A673 (cell line): ENCODE data around the gene RAB43.

DNA sequence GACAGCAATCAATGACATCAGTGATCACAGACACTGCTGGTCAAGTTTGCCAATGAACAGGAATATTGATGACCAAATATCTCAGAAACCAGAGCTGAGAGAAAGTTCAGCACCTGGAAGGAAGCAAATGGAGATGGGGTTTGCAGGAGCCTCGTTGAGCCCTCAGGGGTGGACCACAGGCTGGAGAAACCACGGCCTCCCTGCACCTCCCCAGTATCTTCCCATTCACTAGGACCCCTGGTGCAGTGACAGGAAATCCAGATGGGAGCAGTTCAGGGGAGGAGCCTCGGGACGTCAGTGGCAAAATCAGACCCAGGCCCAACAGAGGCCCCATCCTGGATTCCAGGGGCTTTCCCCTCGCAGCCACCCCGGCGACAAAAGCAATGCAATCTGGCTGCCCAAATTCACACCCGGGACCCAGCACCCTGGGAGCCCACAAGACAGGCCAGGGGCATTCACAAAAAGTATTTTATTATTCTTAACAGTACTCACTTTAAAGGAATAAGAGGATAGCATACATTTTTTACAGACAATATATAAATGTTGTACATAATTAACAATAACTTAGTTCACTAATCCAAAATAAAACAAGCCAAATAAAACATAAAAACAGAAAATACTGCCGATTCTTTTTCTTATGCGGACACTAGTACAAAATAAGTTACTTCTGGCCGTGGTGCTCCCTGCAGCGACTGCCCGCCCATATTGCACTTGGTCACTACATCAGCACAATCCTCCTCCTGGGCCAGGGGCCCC, 12.5 kb upstream of the DNAJB8 start:
- PRO-cap, result no peak

- PRO-cap, result no peak
Measured at GRCh38 chr3:128480791-128481376, 12.1 kb downstream of the GATA2 start.

DNA sequence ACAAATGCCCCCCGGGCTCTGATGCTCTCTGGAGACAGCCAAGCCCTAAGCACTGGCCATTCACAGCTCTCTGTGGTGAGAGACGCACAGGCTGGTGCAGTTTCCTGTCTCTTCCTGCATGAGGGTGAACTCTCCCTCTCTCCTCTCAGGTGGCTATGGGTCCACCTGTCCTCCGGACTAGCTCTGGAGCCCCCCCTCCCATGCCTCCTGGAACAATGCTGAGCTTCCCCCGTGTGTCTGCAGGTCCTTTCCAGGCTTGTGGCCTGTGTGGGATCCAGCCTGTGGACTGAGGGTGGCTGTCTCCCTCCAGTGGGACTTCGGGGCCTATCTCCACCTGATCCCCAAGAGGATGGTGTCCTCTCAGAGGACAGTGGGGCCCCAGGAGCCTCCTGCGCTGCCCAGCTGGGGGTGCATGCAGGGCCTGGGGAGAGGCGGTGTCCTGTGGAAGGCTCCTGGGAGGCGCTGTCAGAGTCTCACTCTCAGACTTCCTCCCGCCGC, 30.3 kb upstream of the GATA2 start:
- PRO-cap, result no peak

GRCh38 chr3:128537070-128537402, 44.0 kb upstream of the GATA2 start:
- PRO-cap, result no peak

- PRO-cap, result no peak
Measured at GRCh38 chr3:128554125-128554568, 61.1 kb upstream of the GATA2 start.

DNA sequence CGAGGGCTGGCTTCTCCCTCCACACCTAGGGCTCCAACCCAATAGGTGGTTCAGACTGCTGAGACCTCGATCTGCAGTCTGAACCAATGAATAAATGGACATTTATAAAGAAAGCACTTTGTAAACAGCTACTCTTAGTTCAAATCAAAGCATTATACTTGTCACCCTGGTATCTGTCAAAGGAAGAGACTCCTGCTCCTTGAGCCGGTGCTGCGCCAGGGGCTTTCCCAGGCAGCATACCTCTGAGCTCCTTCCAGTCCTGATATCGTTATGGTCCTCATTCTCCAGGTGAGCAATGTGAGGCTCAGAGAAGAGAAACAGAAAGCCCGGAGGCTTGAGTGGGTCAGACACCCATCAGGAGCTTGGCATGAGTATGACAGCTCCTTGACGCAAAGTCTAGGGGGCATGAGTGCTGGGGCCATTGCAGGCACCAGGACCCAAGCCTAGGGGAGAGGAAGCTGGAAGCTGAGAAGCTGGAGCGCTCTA, 36.9 kb downstream of the RPN1 start:
- PRO-cap, result no peak

GRCh38 chr3:128618455-128618850, 32.2 kb downstream of the RPN1 start:
- PRO-cap, result no peak

- PRO-cap, result no peak
Measured at GRCh38 chr3:128649241-128649870, 1.3 kb downstream of the RPN1 start.

DNA sequence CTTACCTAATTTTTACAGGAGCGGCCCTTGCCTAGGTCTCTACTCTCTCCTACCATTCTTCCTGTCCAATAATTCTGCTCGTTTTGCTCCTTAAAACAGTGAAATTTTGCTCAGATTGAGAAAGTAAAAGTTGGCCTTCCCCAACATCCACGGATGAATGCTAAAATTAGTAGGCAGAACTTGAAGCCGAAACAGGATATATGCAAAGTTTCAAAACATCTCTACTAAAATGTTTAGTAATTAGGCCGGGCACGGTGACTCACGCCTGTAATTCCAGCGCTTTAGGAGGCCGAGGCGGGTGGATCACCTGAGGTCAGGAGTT, 711 bp upstream of the RPN1 start:
- PRO-cap, result no peak

GRCh38 chr3:128770308-128770874, 44.4 kb downstream of the RAB7A start:
- PRO-cap, result no peak

GRCh38 chr3:128804830-128805297, 74.6 kb upstream of the ACAD9 start:
- PRO-cap, result no peak

DNA sequence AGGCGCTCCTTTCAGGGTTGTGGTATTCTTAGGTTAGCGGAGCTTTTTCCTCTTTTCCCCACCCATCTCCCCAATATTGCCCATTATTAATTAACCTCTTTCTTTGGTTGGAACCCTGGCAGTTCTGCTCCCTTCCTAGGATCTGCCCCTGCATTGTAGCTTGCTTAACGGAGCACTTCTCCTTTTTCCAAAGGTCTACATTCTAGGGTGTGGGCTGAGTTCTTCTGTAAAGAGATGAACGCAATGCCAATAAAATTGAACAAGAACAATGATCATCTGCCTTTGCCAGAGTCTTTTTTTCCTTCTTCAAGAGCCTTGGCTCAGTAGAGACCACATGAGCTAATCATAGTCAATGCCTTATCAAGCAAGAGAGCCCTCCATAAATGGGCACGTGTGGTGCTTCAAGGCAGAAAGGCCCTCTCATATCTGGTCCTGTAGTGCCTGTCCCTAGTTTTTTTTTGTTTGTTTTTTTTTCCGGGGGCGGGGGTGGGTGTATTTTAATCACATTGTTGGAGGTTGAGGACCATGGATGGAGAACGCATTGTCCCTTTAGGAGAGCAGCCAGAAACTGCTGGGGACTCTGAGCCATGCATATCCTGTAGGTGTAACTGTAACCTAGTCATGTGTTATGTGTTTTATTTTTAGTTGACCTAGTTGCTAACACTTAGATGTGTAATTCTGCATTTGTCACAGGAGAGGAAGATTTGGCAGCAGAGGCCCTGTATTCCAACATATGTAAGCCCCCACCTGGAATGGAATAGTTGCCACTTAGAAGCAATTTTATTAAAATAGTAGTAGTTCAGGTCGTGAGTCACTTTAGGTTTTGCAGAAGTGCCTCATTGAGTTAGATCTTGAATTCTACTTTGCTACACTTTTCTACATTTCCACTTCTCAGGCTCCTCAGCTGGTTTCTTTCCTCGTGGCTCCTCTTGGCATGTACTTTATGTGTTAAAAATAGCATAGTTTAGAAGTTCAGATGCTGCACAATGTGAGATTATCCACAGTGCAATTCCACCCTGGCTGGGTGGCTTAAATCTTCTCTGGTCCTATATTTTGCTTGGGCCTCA, 64.6 kb upstream of the ACAD9 start:
- PRO-cap, result no peak

DNA sequence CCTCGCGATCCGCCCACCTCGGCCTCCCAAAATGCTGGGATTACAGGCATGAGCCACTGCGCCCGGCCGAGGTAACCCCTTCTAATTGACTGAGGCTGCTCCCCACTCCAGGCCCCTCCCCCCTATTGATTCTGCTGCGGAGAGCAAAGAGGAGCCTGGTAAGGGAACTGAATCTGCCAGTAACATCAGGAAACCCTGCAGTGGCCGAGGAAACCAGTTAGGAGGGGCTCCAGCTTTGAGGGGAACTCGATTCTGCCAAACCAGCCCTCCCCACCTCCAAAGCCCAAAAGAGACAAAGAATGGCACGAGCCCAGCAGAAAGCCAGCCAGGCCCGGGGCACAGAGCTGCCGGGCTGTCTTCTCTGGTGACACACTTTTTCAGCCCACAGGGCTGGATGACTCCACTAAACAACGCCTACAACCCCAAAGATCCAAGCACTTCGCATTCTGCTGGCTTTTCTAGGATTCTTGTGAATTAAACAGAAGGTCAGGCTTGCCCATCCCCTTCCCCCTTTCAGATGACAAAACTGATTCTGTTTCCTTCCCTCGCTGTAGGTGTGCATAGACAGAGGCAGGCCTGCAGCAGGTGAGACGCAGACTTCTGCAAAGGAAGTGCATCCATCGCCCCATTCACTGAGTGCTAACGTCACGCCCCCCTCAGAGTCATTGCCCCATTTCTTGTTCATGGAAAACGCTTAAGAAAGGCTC, 14.9 kb upstream of the ACAD9 start:
- PRO-cap, result no peak

DNA sequence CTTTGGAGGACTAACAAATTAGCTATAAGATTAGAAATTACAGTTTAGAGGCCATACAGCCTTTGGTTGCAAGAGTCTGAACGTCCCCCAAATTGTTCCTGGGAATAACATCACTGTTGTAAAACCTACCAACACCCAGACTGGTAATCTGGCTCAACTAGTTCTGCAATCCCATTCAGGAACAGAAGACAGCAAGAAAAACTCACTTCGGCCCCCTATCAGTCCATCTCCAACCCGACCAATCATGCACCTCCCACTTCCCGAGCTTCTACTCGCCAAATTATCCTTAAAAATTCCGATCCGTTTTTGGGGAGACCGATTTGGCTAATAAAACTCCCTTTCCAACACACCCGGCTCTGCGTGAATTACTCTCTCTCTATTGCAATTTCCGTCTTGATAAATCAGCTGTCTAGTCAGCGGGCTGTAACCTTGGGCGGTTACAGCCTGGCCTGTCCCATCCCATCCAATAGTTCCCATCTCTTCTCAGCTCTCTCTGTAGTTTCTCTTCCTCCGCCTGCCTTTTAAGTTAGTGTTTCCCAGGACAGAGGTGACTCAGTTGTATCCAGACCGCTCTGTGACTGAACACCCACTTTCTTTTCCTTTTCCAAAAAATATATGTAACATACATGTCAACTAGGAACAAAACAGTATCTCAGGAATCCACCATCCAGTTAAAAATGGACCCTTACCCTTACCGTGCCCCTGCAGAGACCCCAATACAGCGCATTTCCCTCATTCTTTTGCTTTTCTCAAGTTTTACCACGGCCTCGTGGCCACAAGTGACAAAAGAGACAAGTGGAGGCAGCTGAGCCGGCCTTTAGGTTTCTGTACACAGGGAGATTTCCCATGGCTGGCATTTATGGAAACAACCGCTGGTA, 740 bp upstream of the ACAD9 start:
- PRO-cap, result bidirectional peak, plus-strand start at position 529 of the sequence, minus-strand start at position 495 of the sequence

GRCh38 chr3:129005424-129005911, 4.4 kb downstream of the EFCC1 start:
- PRO-cap, result no peak

- PRO-cap, result unidirectional peak, minus-strand start at chr3:129026720; bidirectional peak, plus-strand start at chr3:129027234, minus-strand start at chr3:129027124
Measured at GRCh38 chr3:129026595-129027806, 25.9 kb downstream of the EFCC1 start.

GRCh38 chr3:129121728-129122646, at the start of gene RAB43:
Gene RAB43, minus strand, starts transcription at chr3:129121804.
- PRO-cap, result unidirectional peak, minus-strand start at chr3:129121804

DNA sequence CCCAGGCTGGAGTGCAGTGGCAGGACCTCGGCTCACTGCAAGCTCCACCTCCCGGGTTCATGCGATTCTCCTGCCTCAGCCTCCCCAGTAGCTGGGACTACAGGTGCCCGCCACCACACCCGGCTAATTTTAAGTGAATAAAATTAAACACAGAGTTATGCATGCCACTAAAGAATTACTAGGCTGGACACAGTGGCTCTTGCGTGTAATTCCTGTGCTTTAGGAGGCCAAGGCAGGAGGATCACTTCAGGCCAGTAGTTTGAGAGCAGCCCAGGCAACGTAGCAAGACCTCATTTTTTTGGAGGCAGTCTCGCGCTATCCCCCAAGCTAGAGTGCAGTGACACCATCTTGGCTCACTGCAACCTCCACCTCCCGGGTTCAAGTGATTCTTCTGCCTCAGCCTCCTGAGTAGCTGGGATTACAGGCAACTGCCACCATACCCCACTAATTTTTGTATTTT, 4.7 kb upstream of the ISY1 start:
- PRO-cap, result no peak

DNA sequence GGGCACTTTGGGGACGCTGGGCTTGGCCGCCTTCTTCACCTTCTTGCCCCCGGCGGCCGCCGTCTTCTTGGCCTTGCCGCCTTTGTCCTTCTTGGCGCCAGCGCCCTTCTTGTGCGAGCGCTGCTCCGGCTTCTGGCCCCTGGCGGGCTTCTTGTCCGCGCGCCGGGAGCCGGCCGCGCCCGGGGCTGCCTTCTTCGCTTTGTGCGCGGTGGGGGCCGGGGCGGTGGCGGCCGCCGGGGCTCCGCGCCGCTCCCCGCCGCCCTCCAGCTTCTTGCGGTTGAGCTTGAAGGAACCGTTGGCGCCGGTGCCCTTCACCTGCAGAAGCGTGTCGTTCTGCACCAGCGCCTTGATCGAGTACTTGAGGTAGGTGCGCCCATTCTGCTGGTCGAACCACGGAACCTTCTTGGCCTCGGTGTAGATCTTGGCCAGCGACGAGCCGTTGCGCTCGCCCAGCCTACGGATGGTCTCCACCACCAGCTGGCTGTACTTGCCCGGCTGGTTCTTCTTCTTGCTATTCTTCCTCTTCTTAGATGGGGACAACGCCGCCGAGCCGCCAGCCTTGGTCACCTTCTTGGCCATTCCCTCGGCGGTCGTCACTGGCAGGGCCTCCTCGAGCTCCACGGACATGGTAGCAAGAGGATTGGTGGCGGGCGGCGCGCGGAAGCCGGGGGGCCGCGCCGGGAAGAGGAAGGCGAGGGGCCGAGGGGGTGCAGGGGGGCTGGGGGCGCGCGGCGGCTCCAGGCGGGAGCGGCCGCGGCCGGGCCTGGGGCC, 625 bp downstream of the H1-10 start:
- PRO-cap, result no peak

DNA sequence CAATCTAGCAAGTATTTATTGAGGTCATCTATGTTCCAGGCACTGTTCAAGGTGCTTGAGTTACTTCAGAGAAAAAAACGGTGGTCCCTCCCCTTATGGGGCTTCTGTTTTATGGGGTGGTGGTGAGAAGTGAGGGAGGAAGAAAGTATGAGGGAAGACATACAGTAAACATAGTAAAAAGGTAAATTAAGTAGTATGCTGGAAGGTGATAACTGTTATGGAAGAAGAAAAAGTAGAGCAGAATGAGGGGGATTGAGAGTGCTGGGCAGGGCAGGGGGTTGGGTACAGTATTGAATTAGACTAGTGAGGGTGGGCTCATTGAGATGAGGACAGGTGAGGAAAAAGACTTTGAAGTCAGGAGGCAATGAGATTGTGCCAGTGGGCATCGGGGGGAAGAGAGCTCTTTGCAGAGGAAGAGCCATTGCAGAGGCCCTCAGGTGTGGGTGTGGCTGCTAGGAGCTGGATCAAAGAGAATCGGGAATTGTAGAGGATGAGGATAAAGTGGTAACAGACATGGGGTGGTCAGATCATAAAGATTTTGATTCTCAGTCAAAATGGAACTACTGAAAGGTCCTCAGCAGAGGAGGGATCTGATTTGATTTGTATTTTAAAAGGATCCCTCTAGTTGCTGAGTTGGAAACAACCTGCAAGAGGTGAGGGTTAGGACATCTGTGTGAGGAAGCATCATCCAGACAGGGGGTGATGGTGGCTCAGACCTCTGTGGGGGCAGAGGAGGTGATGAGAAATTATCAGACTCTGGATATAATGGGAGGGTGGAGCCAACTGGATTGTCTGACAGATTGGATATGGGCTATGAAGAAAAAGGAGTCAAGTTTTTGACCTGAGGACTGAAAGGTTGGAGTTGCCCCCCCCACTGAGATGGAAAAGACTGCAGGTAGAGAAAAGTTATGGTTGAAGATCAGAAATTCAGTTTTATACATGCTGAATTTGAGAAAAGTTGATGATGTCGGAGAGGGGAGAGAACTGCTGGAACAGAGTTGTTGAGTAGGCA, 12.4 kb downstream of the IFT122 start:
- PRO-cap, result no peak